Pulmonary artery (tissue), 1 donor: ENCODE measurements around a stretch of chr20.

GRCh38 chr20:51594720-51595453 is 52.4 kb upstream of the NFATC2 start:
- PRO-cap, result no peak

DNA sequence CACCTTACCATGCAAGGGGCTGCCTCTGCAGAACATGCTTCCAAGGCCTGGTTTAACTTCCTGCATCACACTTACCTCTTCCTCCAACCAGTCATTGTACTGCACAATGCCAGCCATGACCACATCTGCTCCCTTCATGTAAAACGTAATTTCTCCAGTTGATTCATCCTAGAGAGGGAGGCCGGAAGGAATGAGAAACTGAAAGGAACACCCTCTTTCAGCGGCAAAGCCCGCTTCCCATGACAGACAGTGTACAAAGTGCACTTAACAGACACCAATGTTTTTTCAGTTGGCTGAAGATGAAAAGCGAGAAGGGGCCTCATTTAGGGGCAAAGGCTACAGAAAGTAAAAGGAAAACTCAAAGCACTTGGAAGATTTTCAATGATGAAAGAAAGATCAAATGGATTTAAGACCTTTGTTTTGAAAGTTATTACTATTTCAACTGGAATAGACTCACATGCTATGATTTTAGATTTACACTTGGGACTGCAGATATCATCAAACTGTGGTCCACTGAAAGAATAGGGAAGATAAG is 86.5 kb upstream of the NFATC2 start:
- PRO-cap, result no peak

GRCh38 chr20:51695503-51696726 is 72.3 kb downstream of the ATP9A start:
- PRO-cap, result no peak

DNA sequence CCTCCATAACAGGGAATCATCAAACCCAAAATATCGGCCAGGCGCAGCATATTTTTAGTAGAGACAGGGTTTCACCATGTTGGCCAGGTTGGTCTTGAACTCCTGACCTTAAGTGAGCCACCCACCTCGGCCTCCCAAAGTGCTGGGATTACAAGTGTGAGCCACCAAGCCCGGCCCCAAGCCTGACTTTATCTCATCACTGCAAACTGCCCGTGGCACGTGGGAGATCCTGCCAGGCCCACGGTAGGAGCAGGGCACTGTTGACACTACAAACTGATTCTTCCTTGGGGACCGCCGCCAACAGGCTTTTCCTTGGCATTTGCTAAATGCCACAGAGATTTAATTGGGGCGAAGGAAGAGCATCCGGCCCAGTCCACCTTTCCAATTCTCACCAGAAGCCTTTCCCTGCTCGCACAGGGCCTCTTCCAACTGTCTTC is 11.0 kb downstream of the ATP9A start:
- PRO-cap, result no peak

- PRO-cap, result bidirectional peak, plus-strand start at chr20:51767293, minus-strand start at chr20:51767165
Measured at GRCh38 chr20:51766816-51767801, 1.1 kb downstream of the ATP9A start.

DNA sequence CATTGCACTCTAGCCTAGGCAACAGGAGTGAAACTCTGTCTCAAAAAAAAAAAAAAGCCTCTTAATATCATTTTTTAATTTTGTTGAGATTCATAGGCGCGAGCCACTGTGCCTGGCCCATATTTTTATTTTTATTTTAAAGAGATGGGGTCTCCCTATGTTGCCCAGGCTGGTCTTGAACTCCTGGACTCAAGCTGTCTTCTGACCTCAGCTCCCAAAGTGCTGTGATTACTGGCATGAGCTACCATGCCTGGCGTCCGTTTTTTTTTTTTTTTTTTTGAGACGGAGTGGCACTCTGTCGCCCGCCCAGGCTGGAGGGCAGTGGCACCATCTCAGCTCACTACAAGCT is 190.5 kb downstream of the ZFP64 start:
- PRO-cap, result no peak

DNA sequence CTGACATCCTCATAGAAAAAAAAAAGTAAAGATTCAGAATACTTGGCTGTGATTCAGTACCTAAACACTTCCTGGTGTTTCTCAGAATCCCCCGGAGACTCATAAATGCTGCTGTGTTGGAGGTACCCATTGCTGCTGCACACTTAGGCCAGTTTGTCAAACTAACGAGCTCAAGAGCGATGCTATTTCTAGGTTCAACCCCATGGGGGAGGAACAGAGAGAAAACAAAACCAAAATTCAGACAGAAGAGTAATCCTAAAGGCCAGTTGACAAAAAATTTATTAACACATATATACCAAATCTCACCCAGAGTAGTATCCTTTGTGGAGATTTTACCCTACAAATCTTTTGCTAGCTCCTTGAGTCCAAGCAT is 38.9 kb upstream of the ZFP64 start:
- PRO-cap, result no peak

DNA sequence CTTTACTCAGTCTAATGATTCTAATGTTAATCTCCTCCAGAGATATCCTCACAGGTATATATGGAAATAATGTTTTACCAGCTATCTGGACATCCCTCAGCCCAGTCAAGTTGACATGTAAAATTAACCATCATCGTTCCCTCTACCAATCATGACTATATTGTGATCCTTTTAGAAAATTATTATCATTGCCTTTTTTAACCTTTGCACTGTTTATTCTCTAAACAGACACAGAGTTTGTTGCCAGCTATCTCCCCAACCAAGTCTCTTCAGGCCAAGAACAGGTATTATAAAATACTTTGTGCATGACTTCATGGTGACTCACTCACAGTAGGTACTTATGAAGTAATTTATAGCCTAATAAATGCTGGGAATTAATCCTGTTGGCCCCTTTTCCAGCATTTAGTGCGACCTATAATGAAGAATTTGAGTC is 26.1 kb upstream of the TSHZ2 start:
- PRO-cap, result no peak

GRCh38 chr20:52948423-52948724 is 23.8 kb upstream of the TSHZ2 start:
- PRO-cap, result no peak

DNA sequence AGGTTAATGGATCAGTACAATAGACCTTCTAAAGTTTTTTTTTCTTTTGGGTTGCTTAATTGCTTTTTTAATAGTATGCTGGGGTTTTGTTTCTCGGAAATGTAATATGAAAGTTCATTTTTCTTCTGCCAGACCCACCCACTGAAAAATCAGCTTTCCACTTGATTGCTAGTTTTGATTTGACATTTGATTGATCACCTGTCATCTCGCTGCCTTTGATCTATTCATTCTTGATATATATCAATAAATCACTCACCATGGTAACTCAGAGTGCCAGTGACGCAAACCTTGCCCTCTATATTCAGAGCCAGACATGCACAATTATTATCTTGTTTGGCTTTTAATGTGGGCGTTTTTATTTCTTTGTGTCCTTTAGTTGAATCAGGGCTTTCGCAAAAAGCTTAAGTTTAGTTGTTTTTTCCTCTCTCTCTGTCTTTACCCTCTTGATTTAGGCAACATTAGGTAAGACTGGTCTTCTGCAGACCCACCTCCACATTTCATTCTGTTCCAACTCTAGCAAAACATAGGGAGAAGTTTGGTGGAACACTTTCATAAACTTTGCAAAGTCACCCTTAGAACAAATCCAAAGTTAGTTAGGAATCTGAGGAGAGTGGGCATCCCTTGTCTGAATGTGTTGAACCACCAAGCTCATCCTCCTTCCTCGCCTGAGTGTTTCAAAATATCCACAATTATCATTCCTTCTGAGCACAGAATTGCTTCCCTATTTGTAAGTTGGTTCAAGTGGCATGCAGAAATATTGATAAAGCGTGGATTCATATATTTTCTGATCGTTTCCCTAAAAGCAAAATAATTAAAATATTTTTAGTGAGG is 2.2 kb downstream of the TSHZ2 start:
- PRO-cap, result unidirectional peak, minus-strand start at position 653 of the sequence

- PRO-cap, result no peak
Measured at GRCh38 chr20:53388148-53388705, 205.4 kb downstream of the ZNF217 start.

DNA sequence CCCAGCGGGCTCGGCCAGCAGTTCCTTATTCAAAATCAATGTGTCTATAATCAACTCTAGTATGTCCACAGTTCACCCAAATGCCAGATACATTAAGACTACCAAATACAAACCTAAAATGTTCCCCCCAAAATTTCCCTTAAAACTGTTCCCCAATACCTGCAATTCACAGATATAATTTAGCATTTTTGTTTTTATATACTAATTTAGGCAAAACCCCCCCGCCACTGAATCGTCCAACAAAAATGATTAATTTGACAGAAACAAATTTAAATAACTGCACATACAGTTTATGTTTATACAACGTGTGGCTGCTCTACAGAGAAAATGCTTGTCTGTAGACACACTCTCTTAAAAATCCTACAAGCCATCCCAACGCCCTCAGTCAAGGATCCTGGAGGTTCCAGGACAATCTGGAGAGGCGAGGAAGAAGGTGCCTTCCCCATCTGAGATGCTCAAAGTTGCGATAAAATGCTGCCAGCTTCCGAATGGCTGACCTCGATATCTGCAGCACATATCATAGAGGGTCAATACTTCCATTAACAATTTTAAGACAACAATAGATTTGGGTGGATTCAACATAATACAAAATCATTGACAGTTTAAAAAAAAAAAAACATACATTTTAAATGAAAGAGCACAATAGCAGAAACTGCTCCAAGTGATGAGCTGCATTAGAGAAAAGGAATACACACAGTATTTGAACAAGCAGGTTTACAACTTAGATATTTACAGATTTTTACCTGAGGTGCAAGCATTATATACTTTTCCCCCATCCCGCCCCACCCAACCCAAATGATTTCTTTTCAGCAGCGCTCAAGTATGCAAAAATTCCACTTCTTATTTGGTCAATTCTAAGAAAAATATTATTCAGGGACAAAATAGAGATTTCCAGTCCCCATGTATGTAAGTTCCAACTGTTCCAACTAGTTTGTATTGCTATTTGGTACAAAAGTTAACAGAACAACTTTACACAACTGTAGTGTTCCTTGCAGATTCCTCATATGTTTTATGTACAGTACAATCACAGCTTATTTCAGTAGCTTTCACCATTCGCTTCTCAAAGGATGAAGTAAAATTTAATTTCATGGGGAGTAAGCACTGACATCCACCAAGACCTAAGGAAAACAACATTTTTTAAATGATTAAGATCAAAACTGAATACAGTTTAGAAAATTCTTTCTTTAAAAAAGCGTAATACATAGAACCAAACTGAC is 25.1 kb downstream of the ZNF217 start:
- PRO-cap, result no peak

DNA sequence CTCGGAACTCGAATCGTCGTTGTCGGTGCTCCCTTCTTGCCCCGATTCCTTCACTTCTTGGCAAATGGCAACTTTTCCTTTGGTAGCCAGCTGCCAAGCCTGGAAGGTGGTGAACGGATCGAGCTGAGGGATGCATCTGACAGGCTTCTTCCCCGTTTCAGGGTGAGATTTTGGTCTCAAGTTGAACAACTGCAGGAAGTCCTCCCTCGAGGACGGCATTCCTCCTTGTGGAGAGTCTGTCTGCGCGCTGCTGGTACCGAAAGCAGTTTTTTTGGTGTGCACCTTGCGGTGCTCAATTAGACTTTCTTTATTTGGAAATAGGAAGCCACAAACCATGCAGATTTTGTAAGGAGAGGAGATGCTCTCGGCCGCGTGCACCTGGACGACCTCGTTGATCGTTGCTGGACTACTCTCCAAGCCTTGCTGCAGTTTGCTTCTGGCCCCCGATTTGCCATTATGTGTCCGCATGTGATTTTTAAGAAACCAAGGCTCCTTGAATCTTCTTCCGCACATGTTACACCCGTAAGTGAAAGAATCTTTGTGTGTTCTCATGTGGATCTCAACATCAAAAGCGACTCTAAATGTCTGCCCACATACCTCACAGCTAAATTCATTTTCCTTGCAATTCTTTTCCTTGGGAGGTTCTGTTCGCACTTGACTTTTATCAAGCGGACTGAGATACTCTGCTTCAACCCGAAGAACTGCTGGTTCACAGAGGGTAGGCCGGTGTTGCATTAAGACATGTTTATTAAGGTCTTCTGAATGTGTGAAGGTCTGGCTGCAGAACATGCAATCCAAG is 11.6 kb downstream of the ZNF217 start:
- PRO-cap, result no peak

- PRO-cap, result bidirectional peak, plus-strand start at chr20:53623551, minus-strand start at chr20:53623499
Measured at GRCh38 chr20:53623048-53624342, 29.9 kb upstream of the ZNF217 start.

DNA sequence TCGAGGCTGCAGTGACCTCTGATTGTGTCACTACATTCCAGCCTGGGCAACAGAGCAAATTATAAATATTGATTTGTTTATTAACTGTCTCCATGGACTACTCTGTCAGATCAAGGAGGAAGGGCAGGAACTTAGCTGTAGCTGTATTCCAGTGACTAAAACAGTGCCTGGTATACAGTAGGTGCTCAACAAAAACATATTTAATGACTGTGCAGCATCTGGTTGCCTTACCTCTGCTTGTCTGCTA is 117.7 kb upstream of the ZNF217 start:
- PRO-cap, result no peak

DNA sequence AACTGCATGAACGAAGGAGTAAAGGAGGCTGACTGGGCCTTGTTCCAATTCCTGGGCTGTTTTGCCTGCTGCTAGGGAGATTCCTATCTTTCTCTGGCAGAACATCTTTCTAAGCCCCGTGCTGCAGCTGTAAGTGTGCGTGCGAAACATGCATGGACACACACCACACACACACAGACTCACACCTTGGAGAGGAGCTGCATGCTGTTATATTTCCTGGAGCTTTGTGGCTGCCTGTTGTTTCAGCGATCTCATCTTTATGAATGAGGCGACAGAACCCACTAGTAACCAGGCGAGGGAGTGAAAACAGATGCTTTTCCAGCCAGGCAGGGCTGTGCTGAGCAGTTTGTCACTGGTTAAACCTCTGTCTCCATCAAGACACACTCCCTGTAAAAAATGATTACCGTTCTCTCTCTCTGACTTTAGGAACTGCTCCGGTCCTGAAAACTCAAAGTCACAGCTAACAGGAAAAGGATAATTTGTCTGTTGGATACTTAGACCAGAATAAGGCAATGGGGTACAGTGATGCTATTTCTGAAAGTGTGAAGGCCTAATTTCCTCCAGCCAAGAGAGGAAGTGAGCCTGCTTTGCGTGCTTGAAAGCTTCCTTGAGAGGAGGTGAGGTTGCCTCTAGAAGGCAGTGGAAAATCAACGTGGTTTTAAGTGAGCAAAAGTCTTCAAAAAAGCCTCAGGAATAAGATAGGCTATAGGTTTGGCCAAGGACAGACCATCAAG is 157.5 kb upstream of the ZNF217 start:
- PRO-cap, result no peak

DNA sequence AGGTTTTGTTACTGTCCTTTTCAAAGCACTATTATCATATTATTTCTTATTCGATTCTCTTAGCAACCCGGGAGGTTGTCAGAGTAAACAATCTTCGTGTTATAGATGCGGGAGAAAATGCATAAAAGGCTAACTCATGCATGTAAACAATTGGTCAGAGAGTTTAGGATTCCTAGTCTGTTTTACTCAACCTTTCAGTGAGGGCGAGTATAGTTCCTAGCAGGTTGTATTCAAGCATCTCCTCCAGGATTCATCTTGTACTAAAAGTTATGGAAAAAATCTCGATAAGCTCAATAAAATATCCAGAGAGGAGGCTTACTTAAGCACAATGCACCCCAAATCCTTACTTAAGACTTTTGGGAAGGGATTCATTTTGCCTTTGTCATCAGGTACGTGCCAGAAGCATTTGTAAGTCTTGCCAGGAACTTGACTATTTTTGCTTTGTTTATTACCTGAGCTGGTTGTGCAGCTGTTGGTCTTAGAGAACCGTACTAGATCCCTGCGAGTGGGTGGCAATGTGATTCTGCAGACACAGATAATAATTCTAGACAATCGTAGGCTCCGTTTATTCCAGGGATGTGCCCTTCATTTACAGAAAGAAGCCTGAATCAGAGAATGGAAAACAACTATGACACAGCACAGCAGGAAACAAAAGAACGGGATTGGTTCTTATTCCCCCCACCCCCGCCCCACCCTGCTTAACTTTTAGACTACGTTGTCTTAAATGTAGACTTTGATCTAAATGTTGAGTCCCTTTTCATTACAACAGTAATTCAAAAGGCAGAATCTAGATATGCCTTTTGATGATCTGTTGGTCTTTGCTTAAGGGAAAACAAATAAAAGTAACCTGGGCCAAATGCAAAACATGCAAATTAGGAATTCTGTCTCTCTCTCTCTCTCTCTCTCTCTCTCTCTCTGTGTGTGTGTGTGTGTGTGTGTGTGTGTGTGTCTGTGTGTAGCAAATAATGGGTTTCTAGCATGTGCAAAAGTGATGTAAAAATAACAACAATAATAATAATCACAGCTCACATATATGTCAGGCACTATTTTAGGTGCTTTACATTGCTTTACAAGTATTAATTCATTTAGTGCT is 159.9 kb upstream of the ZNF217 start:
- PRO-cap, result no peak

GRCh38 chr20:53829928-53830509 is 236.4 kb upstream of the ZNF217 start:
- PRO-cap, result no peak

- PRO-cap, result no peak
Measured at GRCh38 chr20:53870150-53870957, 200.0 kb downstream of the BCAS1 start.

- PRO-cap, result no peak
Measured at GRCh38 chr20:53935346-53935634, 135.1 kb downstream of the BCAS1 start.